Endodermal cell (in vitro differentiated cells): ENCODE measurements around the genes EFCAB12 and PIK3R4.

DNA sequence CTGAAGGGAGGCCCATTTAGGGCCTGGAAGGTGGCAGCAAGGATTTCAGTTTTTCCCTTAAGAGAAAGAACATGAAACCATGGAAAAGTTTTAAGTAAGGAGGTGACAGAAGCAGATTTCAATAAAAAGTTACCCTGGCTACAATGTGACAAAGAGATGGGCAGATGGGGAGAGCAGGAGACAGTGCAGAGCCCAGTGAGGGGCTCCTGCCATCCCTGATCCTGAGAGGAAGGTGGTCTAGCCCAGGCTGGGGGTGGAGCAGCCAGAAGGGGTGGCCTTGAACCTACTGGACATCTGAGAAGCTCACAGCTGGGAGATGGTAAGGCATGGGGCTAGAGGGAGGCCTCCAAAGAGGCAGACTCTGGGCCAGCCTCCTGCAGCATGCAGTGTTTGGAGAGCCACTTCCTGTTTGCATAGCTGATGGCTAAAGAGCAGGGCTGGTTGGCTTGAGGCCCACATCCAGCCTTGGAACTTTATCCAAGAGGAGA is 4.4 kb downstream of the EFCC1 start:
- PRO-cap, result no peak

- PRO-cap, result no peak
These were observed 13.2 kb upstream of the GP9 start for GRCh38 chr3:129047460-129047659.

- PRO-cap, result unidirectional peak, minus-strand start at chr3:129121618
These were observed 274 bp downstream of the RAB43 start for GRCh38 chr3:129121333-129121727.

DNA sequence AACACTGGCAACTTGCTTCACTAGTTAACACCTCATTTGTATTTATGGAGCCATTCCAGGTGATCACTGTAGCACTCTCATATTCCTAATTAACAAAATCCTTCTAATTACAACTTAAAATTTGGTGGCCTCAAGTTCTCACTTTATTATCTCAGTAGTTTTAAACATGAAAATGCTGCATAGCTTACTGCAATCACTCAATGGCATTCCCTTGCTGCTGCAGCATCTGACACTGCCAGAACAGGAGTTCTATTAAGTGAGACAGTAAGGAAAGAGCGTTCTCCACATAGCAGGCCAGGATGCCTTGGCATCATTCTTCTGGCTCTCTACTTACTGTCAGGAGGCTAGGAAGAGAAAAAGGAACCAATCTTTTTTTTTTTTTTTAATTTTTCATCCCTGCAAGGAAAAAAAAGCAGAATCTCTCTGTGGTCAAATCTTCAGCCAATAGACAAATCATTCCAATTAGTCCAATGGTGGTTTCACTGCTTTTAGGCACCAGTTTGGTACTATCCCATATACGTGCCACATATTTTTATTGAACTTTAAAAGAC is 3.2 kb downstream of the CNBP start:
- PRO-cap, result no peak

GRCh38 chr3:129211283-129211605 is 27.5 kb upstream of the CNBP start:
- PRO-cap, result no peak

DNA sequence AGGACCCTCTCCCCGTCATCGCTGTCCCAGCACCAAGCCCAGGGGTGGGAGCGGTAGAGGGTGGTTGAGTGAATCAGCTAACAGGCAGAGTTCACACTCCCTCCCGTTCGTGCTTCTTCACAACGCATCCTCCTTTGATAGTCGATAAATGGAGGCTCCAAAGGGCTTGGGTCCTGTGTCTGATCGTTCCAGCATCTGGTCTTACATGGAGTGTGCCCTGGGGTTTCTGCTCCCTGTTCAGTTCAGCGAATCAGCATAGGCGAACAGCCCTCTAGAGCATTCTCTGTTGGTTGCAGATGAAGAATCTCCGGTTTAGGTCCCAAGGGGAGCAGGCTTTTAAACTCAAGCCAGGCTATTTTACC is 785 bp upstream of the HMCES start:
- PRO-cap, result bidirectional peak, plus-strand start at position 300 of the sequence, minus-strand start at position 197 of the sequence

DNA sequence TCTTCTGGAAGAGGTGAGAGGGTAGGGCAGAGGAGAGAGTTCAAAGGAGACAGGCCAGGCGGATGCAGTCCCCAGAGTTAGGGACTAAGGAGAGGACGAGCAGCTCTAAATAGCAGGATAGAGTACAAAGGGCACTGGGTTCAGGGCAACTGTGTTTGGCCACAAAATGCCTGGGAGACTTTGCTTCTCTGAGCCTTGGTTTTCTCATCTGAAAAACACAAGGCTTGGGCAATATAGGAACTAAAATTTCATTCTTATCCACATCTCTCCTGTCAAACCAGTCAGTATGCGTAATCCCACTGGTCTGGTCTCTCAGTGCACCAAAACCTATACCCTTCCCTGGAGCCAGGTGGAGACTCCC is 10.0 kb downstream of the EFCAB12 start:
- PRO-cap, result no peak

DNA sequence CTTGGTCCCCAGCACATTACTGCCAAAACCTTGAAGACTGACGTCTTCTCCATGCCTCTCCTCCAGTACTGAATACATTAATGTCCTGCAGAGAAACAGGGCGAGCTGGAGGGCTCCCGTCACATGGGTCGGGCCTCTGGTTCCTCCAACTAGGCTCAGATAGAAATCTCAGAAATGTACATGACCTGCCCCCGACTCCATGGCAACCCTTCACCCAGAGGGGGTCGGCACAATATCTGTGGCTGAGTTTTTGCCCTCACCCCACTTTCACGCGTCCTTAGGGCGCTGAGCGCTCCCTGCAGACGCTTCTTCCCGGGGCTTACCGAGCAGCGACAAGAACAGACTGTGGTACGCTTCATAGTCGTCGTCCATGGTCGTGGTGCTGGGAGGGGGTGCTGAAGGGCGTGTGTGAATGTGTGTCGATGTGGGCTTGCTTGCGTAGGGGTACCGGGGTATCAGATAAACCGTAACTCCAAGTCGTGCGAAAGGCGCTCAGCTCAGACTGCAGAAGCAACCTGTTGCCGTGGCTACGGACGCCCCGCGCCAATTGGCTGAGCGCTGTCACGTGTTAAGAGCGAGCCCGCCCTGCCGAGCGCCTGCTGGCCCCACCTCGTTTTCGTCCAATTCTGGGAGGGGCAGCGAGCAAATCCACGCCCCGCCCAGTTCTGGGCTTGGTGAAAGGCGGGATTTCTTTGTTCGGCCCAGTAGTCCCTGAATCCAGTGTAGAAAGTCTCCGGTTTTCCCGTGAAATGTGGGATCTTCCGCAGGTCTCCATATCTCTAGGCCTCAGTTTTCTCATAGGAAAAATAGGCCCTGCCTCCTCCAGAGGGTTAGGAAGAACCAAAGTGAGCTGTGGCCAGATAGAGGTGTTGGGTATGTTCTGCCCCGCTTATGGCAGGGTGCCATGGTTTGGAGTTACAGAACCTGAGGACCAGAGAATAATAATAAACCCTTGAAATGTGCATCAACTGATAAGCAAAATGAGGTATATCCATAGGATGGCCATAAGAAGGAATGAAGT is at the start of gene EFCAB12:
TSS of gene EFCAB12 (minus strand) at position 520 of the 1,021 bp plus-strand sequence.
- PRO-cap, result bidirectional peak, plus-strand start at position 707 of the sequence, minus-strand start at position 729 of the sequence

GRCh38 chr3:129494798-129495872 is 33.3 kb upstream of the RHO start:
- PRO-cap, result unidirectional peak, minus-strand start at chr3:129495077

- PRO-cap, result no peak
These were observed 10.8 kb downstream of the H1-8 start for GRCh38 chr3:129553627-129554256.

GRCh38 chr3:129569167-129570172 is 26.5 kb downstream of the H1-8 start:
- PRO-cap, result no peak

DNA sequence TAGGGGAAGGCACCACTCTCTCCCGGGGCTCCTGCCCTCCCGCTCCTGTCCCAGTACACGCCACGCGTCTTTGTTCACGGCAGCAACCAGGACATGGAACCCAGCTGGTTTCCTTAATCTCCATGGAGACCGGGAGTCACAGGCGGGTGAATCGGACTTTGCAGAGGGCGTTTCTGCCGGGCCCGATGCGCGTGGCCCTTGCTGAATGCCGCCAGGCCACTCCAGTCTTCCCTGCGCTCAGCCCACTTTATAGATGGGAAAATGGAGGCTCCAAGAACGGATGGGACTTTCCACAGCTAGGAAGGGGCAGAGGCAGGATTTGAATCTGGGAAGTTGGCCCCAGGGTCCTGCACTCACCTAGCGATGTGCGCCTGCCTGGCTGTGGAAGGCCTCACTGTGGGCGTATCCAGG is 7.4 kb downstream of the PLXND1 start:
- PRO-cap, result no peak

DNA sequence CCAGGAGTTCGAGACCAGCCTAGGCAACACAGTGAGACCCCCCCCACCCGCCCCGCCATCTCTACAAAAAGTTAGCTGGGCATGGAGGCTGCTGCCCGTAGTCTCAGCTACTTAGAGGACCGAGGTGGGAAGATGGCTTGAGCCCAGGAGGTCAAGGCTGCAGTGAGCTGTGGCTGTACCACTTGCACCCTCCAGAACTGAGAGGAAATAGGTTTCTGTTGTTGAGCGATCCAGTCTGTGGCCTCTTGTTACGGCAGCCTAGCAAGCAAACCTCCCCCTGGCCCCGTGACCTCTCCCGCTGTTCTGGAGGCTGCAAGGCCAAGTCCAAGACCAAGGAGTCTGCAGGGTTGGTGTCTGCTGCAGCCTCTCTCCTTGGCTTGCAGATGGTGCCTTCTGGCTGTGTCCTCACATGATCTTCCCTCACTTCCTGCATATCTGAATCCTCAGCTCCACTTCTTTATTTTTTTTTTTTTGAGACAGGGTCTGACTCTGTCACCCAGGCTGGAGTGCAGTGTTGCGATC is 17.8 kb upstream of the PLXND1 start:
- PRO-cap, result no peak

- PRO-cap, result no peak
These were observed 59.4 kb upstream of the PLXND1 start for GRCh38 chr3:129665900-129666292.

- PRO-cap, result no peak
These were observed 70.9 kb downstream of the TMCC1 start for GRCh38 chr3:129822661-129822990.

- PRO-cap, result bidirectional peak, plus-strand start at chr3:130112521, minus-strand start at chr3:130112418
These were observed 30.6 kb downstream of the ALG1L2 start for GRCh38 chr3:130111949-130112867.

GRCh38 chr3:130119667-130120211 is 38.1 kb downstream of the ALG1L2 start:
- PRO-cap, result no peak

DNA sequence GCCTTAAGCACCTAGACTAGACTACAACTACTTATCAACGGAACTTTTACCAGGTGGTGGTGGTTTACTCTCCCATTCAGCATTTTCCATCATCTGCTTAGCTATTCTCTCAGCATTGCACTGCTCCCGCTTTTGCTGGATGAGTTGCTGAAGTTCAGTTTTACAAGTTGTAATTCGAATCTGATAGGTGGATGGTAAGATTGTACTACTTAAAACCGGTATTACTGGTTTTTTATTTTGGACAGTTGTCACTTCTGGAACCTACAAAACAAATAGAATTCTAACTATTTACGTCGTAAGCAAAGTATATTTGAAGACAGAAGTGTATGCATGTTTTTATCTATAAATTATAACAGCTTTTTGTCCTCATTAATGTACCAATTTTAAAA is 41.1 kb downstream of the PIK3R4 start:
- PRO-cap, result no peak

DNA sequence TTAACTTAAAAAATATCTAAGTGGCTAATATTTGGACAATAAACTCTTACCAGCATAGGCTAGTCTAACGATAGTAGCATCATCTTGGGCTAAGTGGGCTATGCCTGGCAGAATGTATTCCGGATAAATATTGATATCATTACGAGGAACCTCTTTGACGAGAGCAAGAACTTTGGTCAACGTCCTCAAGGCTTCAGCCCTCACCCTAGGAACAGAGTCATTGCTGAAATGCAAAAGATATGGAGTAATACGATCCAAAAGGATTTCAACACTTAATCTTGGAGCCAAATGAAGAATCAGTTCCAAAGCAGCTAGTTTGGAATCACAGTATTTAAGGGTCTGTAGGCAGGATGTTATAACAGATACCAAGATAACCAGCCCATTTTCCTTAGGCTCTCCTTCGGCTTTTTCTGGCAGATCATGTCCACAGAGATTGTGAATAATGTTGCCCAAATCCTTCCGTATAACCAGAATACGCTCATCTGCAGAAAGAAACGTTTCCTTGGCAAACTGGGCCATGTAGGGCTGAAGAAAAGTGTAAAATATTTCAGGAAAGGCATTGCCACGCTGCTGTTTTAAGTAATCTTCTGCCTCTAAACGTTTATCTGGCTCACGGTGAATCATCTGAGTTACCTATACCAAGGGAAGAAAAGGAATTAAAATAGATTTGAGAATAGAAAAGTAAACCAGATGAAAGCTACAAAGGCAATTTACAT is 13.0 kb downstream of the PIK3R4 start:
- PRO-cap, result no peak

DNA sequence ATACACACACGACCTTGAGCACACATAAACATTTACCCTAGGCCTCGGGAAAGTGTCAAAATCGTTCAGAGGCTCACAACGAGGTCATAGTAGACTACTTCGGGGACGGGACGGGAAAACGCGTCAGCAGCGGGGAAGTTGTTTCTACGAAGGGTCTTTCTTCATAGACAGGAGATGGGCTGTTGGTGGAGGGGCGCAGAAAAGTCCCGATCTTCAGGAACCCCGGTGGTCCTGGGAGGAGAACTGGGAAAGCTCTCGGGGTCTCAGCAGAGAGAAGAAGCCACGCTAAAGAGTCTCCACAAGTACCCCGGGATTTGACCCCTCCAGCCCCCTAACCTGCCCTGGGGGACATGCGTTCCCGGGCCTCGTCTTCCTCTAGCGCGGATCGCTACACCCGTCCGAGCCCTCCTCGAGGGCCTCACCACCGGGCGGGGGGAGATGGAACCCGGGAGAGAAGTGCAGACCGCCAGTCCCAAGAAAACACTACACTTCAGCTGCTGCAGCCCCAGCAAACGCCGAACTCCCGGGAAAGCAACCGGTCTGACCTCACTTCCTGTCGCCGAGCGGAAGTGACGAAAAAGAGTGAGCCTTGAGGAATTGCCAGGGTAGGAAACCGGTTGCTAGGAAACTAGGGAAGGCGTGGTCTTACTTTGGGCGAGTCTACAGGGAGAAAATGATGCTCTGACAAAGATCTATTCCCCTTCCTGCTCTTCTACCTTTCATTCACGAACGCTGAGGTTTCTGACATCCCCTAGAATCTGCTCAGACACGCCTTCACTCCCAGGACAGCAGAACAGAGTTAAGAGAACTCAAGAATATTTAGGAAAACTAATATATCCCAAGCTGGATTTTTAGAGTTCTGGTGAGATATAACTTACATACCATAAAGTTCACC is at the start of gene PIK3R4:
TSS of gene PIK3R4 (minus strand) at position 548 of the 895 bp plus-strand sequence.
- PRO-cap, result unidirectional peak, plus-strand start at position 87 of the sequence; bidirectional peak, plus-strand start at position 164 of the sequence, minus-strand start at position 137 of the sequence; bidirectional peak, plus-strand start at position 695 of the sequence, minus-strand start at position 496 of the sequence